Measurements from ENCODE around the genes ZNF554 and TLE2.

DNA sequence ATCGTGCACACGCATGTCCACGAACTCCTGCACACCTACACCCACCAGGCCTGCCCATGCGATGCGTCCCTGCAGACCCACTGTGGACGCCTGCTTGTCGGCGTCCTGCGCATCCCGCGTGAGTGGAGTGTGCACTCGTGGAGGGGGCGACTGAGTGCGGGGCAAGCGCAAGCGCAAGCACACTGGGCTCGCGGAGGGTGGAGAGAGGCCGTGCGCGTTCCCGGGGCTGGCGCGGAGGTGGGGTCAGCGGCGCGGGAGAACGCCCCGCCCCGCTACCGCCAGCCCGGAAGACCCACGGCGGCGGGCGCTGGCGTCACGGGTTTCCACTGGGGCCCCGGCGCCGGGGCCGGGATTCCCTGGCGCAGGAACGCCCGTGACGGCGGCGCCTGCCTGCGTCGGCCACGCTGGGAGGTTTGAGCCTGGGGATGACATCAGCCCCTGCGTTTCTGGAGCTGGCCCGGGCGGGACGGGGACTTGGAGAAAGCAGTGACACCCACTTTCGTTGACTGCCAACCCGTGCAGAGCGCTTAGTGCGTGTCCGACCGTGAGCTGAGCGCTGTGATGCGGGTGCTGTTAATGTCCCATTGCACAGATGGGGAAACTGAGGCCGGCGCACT is 18.8 kb downstream of the GADD45B start:
- PRO-cap = no peak

GRCh38 chr19:2529501-2529984 is 53.6 kb downstream of the GADD45B start:
- PRO-cap = no peak

- PRO-cap = no peak
These were observed 64.0 kb downstream of the GADD45B start for GRCh38 chr19:2539796-2540374.

- PRO-cap = no peak
These were observed 77.1 kb downstream of the GADD45B start for GRCh38 chr19:2552899-2553570.

DNA sequence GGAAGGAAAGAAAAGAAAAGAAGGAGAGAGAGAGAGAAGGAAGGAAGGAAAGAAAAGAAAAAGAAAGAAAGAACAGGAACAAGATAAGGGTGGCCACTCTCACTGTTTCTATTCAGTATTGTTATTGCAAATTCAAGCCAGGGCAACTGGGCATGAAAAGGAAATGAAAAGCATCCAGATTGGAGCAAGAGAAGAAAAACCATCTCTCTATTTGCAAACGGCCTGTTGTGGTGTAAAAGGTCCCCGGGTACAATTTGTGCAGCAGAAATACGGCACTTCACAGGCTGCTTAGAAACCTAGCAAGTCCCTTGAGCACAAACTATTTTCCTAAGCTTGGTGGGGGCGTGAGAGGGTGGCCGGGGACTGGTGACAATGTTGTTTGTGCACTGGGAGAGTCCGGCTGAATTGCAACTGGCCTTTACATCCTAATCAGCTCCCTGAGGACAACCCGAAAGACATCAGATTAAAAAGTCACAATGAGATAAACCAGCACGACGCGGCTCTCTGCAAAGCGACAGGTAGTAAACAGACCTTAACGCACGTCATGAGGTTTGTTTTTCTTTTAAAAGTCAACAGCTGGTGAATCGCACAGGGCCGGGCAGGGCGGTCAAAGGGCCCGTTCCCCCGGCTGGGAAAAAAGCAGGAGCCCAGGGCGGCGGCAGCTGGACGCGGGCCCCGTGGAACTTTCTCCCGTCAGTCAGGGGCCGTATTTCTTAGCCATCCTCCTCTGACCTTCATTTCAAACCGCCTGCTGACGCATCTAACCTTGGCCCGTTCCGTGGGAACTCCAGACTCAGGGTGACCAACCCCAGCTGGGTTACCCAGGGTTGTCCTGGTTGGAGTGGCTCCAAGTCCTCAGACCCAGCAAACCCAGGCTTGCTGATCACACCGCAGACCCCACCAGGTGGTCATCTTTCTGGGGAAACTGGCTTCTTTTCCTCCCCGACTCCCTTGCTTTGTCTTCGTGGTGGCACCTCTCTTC is 112.2 kb downstream of the GADD45B start:
- PRO-cap = no peak

DNA sequence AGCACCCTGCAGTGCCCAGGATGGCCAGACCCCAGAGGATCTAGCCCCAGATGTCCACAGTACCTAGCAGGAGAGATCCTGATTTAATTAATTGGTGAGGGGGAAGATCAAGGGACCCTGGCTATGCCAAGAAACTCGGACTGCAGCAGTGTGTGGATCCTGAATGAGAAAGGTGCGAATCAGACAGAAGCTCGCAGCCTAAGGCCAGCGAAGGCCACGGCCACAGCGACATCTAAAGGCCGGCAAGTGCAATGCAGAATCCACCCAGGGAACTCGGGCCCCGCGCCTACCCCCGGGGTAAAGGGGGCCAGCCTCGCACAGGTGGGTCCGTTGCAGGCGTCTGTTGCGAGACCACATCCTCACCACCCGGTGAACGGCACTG is 88.7 kb downstream of the GNG7 start:
- PRO-cap = no peak

DNA sequence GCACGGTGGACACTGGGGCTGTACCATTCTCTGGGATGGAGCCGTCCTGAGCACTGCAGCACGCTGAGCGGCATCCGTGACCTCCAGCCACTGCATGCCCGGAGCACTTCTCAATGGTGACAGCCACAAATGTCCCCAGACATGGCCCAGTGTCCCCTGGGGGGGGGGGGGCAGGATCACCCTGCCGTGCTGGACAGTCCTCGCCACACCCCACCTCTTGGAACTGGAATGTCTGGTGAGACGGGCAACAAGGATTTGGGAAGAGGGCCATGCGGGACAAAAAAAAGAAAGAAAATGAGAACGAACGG is 37.3 kb downstream of the GNG7 start:
- PRO-cap = no peak

GRCh38 chr19:2722834-2723433 is 1.8 kb upstream of the DIRAS1 start:
- PRO-cap = no peak

GRCh38 chr19:2765322-2765841 is 17.7 kb downstream of the SGTA start:
- PRO-cap = no peak

DNA sequence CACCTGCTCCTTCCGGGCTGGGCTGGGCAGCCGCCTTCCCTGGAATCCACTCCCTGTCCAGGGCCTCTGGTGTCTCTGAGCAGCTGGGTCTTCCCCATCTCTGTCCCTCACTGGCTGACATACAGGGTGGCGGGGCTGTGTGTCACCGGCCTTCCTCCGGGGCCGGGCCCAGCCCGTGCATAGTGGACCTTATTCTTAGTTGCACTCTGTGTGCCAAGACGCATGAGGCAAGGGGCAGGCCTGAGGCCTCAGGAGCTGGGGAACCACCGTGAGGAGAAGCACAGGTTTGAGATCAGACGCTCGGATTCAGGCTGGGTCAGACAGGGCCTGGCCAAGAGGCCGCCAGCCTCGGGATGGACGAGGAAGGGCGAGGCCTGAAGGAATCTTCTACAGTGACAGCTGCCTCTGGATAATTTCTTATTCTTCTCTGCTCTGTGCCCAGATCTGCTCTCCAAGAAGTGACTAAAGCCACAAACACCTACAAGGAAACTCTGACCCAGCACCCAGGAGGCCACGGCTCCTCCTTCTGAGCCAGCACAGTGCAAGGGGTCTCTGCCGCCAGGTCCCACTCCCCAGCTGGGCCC is 11.1 kb downstream of the SGTA start:
- PRO-cap = no peak

DNA sequence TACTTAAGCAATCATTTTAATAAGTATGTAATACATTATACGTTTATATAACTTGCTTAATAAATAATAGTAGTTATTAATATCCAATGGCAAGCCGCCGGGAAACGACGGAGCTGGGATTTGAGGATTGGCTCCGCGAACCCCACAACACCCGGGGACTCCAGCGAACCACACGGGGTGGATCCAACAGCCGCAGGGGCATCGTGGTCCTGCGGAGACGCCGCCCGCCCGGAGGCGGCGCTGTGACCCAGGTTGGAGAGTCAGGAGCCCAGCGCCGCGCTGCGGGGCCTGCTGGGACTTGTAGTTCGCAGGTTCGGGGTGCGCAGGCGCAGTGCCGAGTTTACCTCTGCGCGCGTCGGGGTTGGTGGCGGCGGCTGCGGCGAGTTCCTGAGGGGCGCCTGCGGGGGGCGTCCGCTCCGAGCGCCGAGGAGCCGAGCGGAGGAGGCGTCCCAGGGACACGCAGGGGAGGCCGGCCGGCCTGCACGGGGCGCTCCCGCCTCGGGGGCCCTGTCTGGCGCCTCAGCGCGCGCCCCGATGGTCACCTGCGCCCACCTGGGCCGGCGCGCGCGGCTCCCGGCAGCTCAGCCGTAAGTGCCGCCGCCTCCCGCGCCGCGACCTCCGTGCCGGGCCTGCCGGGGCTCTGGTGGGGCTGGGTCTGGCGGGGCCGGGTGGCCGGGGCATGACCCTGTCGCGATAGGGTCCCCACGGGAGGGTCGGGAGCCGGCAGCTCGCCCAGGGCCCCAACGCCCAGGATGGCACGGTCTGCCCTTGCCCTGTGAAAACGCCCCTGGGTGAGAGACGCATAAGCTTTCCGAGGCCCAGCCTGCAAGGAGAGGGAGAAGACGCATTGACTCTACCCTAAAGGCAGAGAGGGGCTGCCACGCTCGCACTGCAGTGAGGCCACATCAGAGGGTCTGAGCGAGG is at the start of gene ZNF554:
Gene ZNF554, plus strand, starts transcription at position 331 of the 924 bp plus-strand sequence.
- PRO-cap = bidirectional peak, plus-strand start at position 349 of the sequence, minus-strand start at position 151 of the sequence

GRCh38 chr19:3019106-3020016 is 9.7 kb downstream of the TLE2 start:
- PRO-cap = no peak

- PRO-cap = no peak
These were observed at the start of gene TLE2 for GRCh38 chr19:3028835-3029488. TLE2 (minus strand) TSS chr19:3029280.

- PRO-cap = no peak
These were observed 15.8 kb downstream of the GNA11 start for GRCh38 chr19:3109869-3110420.

GRCh38 chr19:3203631-3204459 is 18.1 kb downstream of the NCLN start:
- PRO-cap = no peak

- PRO-cap = no peak
These were observed 1.8 kb downstream of the NFIC start for GRCh38 chr19:3367955-3368801.

DNA sequence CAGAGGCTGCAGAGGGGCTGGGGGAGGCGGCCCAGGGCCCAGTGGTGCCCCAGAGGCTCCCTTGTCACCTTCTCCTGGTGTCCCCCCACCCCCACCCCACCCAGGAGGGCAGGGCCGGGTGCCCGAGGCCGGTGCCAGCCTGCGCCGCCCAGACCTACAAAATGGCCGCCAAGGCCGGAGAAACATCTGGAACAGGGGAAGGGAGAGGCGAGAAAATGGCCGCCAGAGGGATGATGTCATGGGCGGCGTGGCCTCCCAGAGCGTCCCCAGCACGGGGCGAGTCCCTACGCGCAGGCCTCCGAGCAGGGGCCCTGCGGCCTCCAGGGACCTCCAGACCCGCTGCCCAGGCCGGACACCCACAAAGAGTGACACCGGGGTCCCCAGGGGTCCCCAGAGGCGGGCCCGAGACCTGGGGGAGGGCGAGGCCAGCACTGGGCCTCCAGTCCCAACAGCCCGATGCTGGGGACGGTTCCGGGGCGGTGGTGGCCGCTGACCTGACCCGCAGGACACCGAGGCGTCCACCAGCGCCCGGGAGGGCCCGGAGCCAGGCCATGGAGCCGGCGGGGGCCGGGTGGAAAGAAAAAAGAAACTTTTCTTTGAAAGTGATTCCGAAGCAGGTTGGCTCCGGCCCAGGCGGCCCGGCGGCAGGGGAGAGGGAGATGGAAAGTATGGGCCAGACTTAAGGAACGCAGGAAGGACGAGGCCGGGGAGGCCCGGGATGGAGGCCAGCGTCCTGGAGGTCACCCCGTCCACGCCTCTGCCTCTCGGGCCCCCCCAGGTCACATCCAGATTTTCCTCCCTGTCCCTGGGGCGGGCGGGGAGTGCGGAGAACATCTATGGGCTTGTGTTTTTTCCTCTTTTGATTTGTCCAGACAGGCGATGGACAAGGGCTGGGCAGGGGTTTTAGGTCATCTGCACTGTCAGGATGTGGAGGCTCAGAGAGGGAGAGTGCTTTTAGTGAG is 38.4 kb downstream of the NFIC start:
- PRO-cap = bidirectional peak, plus-strand start at position 279 of the sequence, minus-strand start at position 76 of the sequence; bidirectional peak, plus-strand start at position 524 of the sequence, minus-strand start at position 523 of the sequence

- PRO-cap = no peak
These were observed 50.7 kb downstream of the SMIM24 start for GRCh38 chr19:3429582-3430123.

- PRO-cap = no peak
These were observed 46.1 kb downstream of the SMIM24 start for GRCh38 chr19:3434109-3434691.

GRCh38 chr19:3460082-3460485 is 20.2 kb downstream of the SMIM24 start:
- PRO-cap = no peak